Pericardium fibroblast (primary cell): ENCODE results near the genes ZNF660 and LTF.

- RAMPAGE, long total RNA, result no peak
Observed at GRCh38 chr3:43883302-43883654, 192.5 kb downstream of the ABHD5 start.

DNA sequence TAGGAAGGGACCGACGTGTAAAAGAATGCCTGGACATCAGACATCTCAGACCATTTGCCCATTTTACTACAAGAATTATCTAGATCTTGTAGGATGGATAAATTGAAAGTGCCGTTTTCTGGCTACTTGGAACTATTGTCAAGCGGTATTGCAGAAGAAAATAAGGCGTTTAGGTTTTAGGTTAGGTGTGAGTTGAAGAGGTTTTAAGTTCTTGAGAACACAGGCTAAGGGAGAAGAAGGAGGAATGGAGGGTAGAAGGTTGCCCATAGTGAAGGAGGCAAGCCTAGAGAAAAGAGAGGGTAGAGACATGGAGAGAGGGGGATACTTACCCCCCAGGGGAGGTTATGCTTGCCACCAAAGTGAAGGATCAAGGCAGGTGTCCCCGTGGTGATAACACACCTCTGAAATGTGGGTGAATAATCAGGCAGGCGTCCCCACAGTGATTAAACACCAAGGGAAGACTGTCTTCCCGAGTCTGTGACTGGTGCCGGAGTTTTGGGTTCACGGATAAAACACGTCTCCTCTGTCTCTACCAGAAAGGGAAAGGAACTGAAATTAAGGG lies 10.7 kb downstream of the TCAIM start:
- RAMPAGE, long total RNA, result no peak

DNA sequence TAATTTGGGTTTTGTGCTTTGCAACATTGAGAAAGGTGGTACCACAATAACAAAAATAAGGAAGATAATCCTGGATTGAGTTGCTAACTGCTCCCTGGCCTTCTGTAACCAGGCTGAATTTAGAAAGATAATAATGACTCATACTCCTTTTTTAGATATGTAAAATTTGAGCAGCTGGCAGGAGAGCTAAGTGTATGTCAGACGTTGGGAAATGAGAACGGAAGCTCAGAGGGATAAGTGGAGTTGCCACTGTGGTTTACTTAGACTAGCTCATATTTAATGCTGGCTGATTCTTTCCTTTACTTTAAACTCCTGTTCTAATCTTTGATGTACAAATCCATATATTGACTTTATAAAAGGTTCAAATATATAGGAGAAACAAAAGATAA lies 17.1 kb downstream of the TCAIM start:
- RAMPAGE, long total RNA, result no peak

DNA sequence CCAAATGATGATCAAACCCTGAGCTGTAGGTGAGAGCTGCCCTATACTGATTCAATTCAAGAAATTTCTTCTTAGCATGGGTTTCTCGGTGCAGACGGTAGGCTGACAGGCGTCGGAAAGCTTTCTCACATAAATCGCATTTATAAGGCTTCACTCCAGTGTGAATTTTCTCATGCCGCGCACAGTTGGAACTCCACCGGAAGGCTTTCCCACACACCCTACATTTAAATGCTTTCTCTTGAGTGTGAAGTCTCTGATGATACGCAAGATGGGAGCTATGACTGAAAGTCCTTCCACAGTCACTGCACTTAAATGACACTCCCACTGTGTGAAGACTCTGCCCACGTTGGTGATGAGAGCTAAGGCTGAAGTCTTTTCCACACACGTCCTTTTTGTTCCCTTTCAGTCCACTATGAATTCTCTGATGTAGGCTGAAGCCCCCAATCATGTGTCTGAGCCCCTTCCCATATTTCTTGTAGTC lies 29.5 kb downstream of the ZNF445 start:
- RAMPAGE, long total RNA, result no peak

- RAMPAGE, long total RNA, result no peak
Observed at GRCh38 chr3:44584353-44585674, at the start of gene ZNF660. Gene ZNF660 (plus strand): TSS chr3:44584964.

DNA sequence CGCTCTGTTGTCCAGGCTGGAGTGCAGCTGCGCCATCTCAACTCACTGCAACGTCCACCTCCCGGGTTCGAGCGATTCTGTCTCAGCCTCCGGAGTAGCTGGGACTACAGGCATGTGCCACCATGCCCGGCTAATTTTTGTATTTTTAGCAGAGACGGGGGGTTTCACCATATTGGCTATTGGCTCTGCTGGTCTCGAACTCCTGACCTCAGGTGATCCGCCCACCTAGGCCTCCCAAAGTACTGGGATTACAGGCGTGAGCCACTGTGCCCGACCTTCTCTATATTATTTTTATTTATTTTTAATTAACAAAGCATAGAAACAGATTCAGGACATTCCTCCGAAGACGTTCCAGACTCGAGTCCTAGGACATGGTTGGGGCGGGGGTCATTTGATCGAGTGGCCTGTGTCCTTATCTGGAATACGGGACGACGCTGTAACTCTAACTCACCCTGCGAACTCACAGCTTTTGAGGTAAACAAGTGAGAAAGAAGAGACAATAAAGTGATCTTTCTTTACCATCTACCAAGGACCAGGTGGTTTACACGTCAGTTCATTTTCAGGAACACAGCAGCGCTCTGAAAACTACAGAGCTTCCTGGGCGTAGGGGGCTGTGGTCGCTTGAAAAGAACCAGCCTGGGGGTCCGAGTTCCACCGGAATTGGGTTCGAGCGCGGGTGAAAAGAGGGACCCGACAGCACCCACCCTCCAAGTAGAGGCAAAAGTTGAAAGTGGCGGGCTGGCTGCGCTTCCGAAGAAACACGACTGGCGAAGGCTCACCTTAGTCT lies 510 bp downstream of the KIAA1143 start:
- RAMPAGE, long total RNA, result no peak

- RAMPAGE, long total RNA, result no peak
Observed at GRCh38 chr3:45143166-45144183, 2.7 kb downstream of the CDCP1 start.

DNA sequence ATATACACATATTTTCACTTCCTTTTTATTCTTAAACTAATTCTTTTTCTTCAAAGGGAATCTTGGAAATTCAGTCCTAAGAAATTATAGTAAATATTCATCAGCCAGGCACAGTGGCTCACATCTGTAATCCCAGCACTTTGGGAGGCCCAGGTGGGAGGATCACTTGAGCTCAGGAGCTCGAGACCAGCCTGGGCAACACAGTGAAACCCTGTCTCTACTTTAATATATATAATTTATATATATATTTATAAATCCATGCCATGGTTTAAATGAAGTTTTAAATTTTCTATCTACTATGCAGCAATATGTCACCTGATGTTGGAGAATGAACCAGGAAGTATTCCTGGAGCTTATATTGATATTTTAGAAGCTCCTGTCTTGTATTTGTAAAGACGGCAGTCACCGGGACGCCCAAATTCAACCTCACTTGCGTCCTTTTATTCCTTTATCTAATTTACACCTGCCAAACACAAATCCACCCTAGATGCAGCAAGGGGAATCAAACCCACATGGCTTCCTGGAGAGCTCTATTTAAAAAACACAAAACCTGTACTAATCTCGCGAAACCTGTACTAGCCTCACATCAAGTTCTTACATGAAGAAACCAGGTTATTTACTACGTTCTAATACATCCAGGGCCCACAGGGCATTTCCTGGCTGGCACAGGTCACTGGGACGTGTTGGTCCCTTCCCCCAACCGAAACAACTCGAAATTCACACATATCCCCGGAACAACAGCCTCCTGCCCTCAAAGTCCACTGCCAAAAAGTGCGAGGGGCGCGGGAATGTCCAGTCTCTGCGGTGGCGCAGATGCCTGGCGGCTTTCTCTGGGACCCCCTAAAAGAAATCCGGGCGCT lies 1.2 kb downstream of the CDCP1 start:
- RAMPAGE, long total RNA, result no peak

- RAMPAGE, long total RNA, result no peak
Observed at GRCh38 chr3:45223480-45224416, 2.3 kb downstream of the TMEM158 start.

DNA sequence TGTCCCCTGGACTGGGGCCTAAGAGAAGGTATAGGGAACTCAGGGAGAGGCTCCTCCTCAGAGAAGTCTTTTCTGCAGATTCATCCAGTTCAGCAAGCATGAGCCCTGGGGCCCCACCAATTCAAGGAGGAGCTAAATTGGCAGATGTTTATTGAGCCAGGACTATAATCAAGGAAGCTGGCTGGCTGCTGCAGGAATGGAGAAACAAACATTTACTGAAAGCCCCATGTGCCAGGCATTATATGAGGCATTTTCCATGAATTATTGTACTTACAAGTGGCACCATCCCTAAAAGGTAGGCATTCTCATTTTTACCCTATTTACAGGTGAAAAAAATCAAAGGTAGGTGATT lies 22.0 kb upstream of the LARS2 start:
- RAMPAGE, long total RNA, result no peak

DNA sequence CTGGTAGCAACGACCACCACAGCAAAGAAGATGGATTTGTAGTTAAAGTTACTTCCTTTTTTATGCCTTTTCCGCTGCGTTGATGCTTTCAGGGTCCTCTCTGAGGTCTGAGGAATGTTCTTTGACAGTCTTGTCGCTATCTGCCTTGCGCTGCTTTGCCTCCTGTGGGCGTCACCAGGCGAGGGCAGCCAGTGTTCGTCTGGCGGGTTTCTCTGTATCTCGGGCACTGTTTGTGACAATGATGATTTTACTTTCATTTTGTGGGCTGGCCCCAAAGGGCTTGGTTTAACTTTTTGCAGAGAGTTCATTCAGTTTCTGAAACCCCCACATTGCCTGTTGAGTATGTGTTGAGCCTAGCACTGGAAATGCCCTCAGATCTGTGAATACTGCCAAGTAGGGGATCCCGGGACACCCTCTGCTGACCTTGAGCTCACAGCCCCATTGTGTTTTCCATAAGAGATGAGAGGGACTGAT lies 24.6 kb upstream of the SACM1L start:
- RAMPAGE, long total RNA, result no peak

DNA sequence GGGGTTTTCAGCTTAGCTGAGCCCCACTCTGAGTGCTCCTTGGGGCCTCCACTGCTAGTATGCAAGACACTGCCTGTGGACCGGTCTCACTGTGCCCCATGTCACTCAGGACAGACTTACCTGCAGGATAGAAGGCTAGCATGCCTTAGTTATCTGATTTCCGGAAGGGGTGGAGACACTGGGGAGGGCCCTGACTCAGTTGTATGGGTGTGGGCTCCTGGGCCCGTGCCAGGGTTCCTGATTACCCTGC lies 4.3 kb upstream of the SLC6A20 start:
- RAMPAGE, long total RNA, result no peak

DNA sequence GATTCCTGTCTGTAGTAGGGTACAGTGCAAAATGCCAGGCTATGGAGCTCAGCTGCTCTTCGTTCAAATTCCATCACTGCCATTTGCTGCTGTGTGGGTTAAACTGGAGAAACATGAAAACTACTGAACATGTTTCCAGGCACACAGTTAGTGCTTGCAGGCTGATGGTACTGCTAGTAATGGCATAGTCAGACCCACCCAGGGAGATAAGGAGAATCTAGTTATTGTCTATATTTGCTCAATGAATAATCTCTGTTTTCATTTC lies 284 bp downstream of the CXCR6 start:
- RAMPAGE, long total RNA, result no peak

GRCh38 chr3:45953240-45953909 lies 10.1 kb downstream of the CXCR6 start:
- RAMPAGE, long total RNA, result no peak

DNA sequence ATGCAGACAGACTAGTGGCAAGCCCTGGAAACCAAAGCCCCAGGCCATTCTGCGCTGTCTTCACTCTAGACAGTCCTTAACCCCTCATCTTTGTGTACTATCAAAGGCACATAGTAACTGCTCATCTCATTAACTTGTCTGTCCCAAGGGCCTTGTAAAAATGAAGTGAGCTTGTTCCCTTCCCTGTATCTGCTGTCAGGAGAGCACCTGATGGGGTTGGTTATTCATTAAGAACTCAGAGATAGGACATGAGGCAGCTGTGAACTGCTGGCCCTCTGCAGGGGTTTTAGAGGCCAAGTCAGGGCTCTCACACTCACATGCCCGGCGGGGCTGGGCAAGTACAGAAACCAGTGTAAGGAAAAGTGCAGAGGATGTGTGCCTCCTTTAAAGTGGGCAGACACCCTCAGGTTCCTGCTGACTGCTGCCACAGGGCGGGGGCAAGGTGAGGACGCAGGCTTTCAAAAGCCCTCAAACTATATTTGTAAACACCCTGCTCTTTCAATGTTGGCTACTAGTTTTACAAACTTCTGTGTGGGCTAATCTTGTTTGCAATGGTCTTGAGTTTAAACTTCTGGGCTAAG lies 22.3 kb downstream of the CXCR6 start:
- RAMPAGE, long total RNA, result no peak

- RAMPAGE, long total RNA, result no peak
Observed at GRCh38 chr3:46092734-46093121, 65.4 kb upstream of the XCR1 start.

DNA sequence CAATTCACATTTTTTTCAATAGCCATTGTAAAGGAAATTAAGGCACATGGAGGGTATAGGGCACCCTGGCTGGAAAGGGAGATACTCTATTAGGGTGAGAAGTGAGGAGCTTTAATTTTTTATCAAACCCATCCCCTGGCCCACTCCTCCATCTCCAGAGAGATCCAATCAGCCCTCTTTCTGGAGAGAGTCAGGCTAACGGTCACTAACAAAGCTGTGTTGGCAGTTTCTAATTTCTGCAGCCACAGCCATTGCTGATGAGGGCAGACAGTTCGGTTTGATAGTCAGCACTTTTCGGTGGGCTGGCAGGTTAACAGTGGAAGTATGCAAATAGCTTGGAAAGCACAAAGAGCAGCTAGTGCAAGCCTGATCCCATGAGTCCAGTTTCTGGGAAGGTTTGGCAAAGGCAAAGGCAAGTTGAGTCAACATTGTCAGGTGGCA lies 1.9 kb downstream of the CCR1 start:
- RAMPAGE, long total RNA, result no peak

GRCh38 chr3:46462152-46462525 lies 2.6 kb downstream of the LTF start:
- RAMPAGE, long total RNA, result no peak

- RAMPAGE, long total RNA, result no peak
Observed at GRCh38 chr3:46464730-46465340, at the start of gene LTF. Gene LTF (minus strand): TSS chr3:46464905.

DNA sequence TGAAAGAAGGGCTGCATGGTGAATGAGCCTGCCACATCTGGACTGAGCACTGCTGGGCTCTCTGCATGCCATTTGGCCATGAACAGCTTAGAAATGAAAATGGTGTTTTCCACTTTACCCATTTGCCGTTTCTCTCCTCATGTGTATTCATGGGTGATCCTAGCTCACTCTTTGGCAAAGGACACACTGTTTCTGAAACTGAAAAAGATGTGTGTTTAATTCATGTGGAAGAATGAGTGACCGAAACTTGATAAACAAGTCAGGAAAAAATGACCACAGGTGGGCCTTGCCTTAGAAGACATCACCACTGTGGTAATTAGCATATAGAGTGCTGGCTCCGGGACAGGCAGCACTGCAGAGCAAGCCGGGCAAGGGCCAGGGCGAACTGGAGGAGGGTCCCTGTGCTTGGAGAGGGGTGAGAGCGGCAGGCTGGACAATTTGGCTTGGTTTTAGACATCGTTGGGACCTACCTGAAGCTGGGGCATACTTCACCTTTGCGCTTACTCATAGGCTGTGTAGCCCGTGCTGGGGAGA lies 8.1 kb downstream of the RTP3 start:
- RAMPAGE, long total RNA, result no peak